ENCODE measurements around a stretch of chr10.

CAGE:
- cytosol, long polyA minus RNA, result no peak
- cytosol, long polyA plus RNA, result no peak
- long polyA plus RNA, result no peak
- nucleus, long polyA minus RNA, result no peak
- nucleus, long polyA plus RNA, result no peak
These were observed 49.2 kb upstream of the FXYD4 start for GRCh38 chr10:43322188-43322723.

GRCh38 chr10:43374765-43375043, 3.3 kb downstream of the FXYD4 start:
CAGE:
- cytosol, long polyA minus RNA, result no peak
- cytosol, long polyA plus RNA, result no peak
- long polyA plus RNA, result no peak
- nucleus, long polyA minus RNA, result no peak
- nucleus, long polyA plus RNA, result no peak

CAGE:
- cytosol, long polyA minus RNA, result no peak
- cytosol, long polyA plus RNA, result no peak
- long polyA plus RNA, result start-site peak on the plus strand at chr10:43420606-43420627, 16 and 5 reads in 2 replicates
- nucleus, long polyA minus RNA, result no peak
- nucleus, long polyA plus RNA, result no peak
These were observed 11.6 kb upstream of the HNRNPF start for GRCh38 chr10:43420130-43421460.

GRCh38 chr10:43437669-43438288, 868 bp downstream of the ZNF487 start:
CAGE:
- cytosol, long polyA minus RNA, result no peak
- cytosol, long polyA plus RNA, result no peak
- long polyA plus RNA, result no peak
- nucleus, long polyA minus RNA, result no peak
- nucleus, long polyA plus RNA, result no peak

CAGE:
- cytosol, long polyA minus RNA, result no peak
- cytosol, long polyA plus RNA, result no peak
- long polyA plus RNA, result no peak
- nucleus, long polyA minus RNA, result no peak
- nucleus, long polyA plus RNA, result no peak
These were observed 59.2 kb upstream of the ZNF32 start for GRCh38 chr10:43707599-43708470.

GRCh38 chr10:43859114-43859572, 210.5 kb upstream of the ZNF32 start:
CAGE:
- cytosol, long polyA minus RNA, result no peak
- cytosol, long polyA plus RNA, result no peak
- long polyA plus RNA, result no peak
- nucleus, long polyA minus RNA, result no peak
- nucleus, long polyA plus RNA, result no peak

CAGE:
- cytosol, long polyA minus RNA, result no peak
- cytosol, long polyA plus RNA, result no peak
- long polyA plus RNA, result no peak
- nucleus, long polyA minus RNA, result no peak
- nucleus, long polyA plus RNA, result no peak
These were observed 218.1 kb upstream of the ZNF32 start for GRCh38 chr10:43866880-43867149.

DNA sequence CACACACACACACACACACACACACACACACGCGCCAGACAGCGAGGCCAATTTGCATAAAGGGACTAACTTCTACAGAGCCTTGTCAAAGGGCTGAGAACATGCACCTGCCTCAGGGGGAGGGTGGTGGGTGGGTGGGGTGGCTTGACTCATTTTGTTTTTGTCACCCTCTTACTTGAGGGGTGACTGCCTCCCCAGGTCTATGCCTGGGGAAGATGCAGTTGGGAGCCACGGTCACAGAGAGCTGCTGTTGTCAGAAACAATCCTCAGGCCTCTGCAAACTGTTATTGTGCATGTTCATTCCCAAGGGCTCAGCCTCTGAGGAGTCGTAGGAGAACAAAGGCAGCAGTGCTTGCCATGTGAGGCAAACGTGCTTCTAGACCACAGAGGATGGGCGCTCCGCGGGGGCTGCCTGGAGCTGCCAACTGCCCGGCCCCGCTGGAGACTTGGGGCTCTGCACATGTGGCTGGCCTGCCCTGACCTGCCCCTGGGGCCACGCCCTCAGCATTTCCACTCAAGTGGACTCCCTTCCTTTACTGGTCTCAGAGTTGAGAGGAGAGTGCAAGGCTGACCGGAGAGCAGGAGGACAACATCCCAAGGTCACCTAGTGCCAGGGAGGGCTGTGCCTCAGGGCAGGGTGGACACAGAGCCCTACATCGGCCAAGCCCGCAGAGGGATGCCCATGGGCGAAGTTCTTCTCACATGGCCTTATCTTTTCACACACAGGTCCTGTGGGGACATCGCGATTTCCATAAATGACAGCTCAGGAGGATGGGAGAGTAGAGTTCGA, 222.2 kb upstream of the ZNF32 start:
CAGE:
- cytosol, long polyA minus RNA, result no peak
- cytosol, long polyA plus RNA, result no peak
- long polyA plus RNA, result no peak
- nucleus, long polyA minus RNA, result no peak
- nucleus, long polyA plus RNA, result no peak

CAGE:
- cytosol, long polyA minus RNA, result no peak
- cytosol, long polyA plus RNA, result no peak
- long polyA plus RNA, result no peak
- nucleus, long polyA minus RNA, result no peak
- nucleus, long polyA plus RNA, result no peak
These were observed 312.4 kb upstream of the ZNF32 start for GRCh38 chr10:43961167-43961490.

GRCh38 chr10:44383422-44384430, 1.2 kb downstream of the CXCL12 start:
CAGE:
- cytosol, long polyA minus RNA, result no peak
- cytosol, long polyA plus RNA, result no peak
- long polyA plus RNA, result no peak
- nucleus, long polyA minus RNA, result no peak
- nucleus, long polyA plus RNA, result no peak

GRCh38 chr10:44386344-44386969, 1.6 kb upstream of the CXCL12 start:
CAGE:
- cytosol, long polyA minus RNA, result no peak
- cytosol, long polyA plus RNA, result no peak
- long polyA plus RNA, result no peak
- nucleus, long polyA minus RNA, result no peak
- nucleus, long polyA plus RNA, result no peak

DNA sequence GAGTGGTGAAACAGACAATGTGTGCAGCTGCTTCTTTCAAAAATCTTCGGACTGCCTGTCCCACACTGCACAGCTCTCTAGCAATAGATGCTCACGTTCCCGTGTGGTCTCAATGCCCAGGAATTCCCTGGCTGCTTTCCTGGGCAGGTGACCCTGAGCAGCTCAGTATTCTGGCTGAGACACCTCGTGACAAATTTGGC, 28.9 kb upstream of the TMEM72 start:
CAGE:
- cytosol, long polyA minus RNA, result no peak
- cytosol, long polyA plus RNA, result no peak
- long polyA plus RNA, result no peak
- nucleus, long polyA minus RNA, result no peak
- nucleus, long polyA plus RNA, result no peak

GRCh38 chr10:45004917-45005950, 4.5 kb downstream of the ZNF22 start:
CAGE:
- cytosol, long polyA minus RNA, result no peak
- cytosol, long polyA plus RNA, result no peak
- long polyA plus RNA, result no peak
- nucleus, long polyA minus RNA, result no peak
- nucleus, long polyA plus RNA, result no peak

DNA sequence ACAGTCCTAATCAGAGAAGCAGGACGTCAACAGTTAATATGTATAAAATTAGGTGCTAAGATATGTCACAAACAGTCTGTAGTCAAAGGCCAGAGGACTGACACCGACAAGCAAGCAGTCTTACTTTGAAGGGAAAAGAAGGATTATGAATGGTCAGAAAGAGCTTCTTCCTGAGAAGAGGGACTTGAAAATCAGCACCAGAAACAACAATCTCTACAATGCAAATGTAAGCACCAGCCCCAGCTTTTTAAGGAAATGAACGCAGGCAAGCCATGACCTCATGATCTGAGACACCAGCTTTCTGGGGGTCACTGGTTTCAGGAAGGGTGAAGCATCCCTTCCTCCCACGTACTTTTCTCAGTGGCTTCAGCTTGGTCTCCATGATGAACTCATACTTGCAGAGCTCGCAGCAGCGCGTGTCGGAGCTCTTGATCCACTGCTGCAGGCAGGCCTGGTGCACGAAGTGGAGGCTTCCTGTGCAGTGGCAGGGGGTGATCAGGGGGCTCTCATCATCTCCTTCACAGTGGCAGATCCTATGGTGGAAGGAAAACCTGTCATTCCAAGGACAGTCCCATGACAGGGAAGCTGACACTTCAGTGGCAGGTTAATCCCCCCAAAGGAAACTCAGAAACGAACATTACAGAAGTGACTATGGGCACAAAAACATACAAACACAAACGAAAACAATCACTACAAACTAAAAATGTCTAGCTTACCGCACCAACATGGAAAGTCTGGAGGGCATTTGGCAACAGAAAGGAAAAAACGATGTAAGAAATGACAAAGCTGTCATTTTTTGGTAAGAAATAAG, 74.1 kb downstream of the MARCHF8 start:
CAGE:
- cytosol, long polyA minus RNA, result no peak
- cytosol, long polyA plus RNA, result no peak
- long polyA plus RNA, result no peak
- nucleus, long polyA minus RNA, result no peak
- nucleus, long polyA plus RNA, result no peak

DNA sequence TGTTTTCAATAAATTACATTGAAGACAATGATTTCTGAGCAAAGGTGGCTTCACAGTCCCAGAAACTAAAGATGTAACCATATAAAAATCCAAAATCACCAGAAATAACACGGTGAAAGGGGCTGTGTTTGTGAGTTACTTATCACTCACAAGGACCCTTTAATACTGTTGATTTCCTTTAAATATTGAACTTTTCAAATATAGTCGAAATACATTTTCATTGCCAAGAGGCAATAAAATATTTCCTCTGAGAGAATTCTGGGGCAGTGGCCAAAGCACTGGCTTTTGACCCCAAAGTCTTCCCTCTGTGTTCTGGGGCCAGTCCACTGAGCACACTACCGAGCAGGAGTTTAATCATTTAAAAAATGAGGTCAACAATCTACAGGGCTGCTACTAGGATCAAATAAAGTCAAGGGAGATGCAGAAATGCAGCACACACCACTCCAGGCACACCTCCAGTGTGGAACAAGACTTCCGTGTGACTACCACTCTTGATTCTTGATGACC, 63.7 kb downstream of the MARCHF8 start:
CAGE:
- cytosol, long polyA minus RNA, result no peak
- cytosol, long polyA plus RNA, result no peak
- long polyA plus RNA, result no peak
- nucleus, long polyA minus RNA, result no peak
- nucleus, long polyA plus RNA, result no peak

DNA sequence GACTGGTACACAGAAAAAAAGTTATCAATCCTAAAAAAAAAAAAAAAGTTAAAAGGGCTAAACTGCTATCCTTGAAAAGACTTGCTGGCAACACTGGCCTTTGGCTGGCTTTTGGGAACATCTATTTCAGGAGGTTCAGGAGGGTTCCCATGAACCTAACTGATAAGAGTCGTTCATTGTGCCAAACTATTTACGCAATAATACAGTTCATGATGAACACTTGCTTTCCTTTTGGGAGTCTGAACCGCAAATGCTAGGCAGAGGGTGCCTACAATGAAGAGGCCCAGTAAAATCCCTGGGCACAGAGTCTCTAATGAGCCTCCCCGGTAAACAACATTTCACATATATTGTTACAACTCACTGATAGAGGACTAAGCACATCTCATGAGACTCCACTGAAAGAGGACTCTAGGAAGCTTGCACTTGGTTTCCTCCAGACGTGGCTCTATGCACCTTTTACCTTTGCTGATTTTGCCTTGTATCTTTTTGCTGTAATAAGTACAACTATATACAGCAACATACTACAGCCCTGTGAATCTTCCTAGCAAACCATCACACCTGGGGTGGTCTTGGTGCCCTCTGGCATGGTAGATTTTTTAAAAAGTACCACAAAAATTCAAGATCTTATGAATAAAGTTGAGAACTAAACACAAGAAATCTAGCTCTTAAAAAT, 45.0 kb downstream of the ZFAND4 start:
CAGE:
- cytosol, long polyA minus RNA, result no peak
- cytosol, long polyA plus RNA, result no peak
- long polyA plus RNA, result no peak
- nucleus, long polyA minus RNA, result no peak
- nucleus, long polyA plus RNA, result no peak

DNA sequence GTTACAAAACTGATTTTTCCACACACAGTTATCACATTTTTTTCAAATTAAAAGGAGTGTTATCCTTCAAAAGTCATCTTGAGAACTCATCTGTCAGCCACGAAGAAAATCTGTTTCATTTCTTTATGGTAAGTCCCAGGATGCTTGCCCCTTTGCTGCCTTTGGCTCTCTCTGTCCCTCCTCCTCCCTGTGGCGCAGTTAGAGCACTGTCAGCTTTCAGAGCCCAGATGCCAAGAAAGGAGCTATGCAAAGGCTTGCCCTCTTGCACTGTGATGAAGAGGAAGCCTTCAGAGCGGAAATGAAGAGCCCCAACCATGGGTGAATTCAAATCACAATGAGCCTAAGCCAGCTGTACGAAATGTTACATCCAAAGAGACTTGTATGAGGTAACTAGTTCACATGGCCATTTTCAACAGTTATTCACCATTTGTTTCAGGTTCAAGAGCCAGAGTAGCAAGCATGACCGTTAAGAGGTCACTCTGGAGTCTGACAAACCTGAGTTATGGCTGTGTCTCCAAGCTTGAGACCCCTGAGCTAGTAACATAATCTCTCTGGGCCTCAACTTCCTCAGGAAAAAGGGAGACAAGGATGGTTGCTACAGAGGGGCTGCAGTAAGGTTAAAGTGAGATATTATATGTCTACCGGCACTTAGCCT, 10.5 kb downstream of the NCOA4 start:
CAGE:
- cytosol, long polyA minus RNA, result no peak
- cytosol, long polyA plus RNA, result no peak
- long polyA plus RNA, result no peak
- nucleus, long polyA minus RNA, result no peak
- nucleus, long polyA plus RNA, result no peak

CAGE:
- cytosol, long polyA minus RNA, result no peak
- cytosol, long polyA plus RNA, result no peak
- long polyA plus RNA, result no peak
- nucleus, long polyA minus RNA, result no peak
- nucleus, long polyA plus RNA, result no peak
These were observed 7.2 kb downstream of the NCOA4 start for GRCh38 chr10:46022845-46023958.

GRCh38 chr10:47137682-47138043, 162.3 kb upstream of the GDF10 start:
CAGE:
- cytosol, long polyA minus RNA, result no peak
- cytosol, long polyA plus RNA, result no peak
- long polyA plus RNA, result no peak
- nucleus, long polyA minus RNA, result no peak
- nucleus, long polyA plus RNA, result no peak

DNA sequence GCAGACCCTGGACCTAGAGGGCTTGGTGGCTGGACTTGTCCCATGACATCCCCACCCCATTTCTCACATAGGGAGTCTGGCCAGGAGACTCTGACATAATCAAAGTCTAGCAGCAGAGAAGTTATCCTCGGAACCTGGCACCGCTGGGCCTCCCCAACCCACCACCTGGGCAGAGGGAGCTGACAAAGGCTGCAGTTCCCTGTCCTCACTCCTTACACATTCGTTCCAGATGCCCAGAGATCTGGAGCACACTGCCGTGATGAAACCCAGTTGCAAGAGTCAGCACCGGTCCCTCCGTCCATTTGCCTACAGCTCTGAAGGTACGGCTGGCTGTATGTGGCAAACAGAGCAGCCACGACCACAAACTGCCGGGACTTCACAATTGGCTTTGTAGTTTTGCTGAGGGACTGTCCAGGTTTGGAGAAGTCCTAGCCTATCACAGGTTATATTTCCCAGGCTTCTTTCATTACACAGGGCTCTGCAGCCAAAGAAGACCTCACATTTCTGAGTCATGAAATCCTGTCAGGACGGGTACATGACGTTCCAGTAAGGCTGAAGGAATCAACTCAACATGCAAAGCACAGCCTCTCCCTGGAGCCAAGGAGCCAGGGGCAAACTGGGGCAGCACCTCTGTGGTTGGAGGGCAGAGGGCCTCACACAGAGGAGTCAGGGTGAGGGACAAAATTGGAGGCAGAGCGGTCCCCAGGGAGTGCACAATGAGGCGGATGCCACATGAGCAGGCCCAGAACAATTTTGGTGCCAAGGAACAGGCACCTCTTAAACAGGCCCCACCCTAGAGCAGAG, 116.5 kb upstream of the GDF10 start:
CAGE:
- cytosol, long polyA minus RNA, result no peak
- cytosol, long polyA plus RNA, result no peak
- long polyA plus RNA, result no peak
- nucleus, long polyA minus RNA, result no peak
- nucleus, long polyA plus RNA, result no peak